Mesenchymal stem cell of the bone marrow (primary cell): ENCODE results near the genes ABT1 and H2BC11.

DNA sequence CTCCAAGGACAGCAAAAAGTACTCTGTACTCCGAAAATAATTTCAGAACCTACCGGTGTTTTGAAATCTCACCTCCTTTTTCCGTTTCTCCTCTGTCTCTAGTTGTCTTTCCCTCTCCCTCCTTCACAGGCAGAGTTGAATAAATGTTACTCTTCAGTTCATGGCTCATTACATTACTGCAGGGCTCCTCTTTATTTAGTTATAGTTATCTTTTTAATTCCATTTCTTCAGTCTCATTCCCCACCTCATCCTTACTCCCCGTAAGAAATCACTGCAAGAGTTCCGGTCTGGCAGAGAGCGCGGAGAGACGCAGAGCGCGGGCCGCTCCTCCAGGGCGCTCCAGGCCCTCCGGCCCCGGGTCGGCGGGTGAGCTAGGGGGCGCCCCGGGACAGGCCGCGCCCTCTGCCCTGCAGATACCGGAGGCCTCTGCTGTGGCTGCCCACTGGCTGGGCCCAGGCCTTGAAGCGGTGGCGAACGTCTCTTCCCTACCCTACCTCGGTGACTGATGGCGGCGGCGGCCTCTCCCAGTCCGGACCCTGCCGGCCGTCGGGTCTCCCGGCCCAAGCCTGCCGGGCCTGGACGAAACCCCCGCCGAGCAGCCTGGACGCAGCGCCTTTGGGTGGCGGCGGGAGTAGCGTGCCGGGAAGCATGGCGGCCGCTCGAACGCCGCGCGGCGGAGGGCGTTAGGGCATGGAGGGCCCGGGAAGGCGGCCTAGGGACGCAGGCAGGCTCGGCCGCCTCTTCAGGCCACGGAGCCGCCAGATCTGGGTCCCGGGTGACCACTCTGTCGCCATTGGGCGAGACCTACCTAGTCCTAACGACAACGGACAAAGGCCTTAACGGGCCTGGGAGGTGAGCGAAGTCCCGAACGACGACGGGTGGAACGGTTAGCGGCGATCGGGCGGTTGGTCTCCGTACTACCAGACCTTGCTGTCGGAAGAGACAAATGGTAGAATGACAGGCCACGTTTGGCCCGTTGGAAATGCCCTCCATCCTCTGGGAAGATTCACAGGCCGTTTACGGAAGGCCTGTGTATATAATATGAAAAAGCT lies 16.4 kb upstream of the HMGN4 start:
- CAGE, long polyA plus RNA: no peak

DNA sequence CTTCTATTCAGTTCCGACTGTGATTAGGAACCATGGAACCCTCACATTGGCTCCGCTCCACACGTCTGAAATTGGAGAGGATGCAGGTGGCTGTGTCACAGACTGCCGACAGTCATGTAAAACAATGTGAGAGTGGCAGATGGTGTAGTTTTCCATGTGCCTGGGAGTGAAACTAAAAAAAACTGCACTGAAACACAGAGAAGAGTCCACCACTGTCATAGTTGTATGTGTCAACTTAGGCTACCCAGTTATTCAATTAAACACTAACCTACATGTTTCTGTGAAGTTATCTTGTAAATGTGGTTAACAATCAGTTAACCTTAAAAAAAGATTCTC lies 3.4 kb upstream of the HMGN4 start:
- CAGE, long polyA plus RNA: no peak

- CAGE, long polyA plus RNA: no peak
Measured at GRCh38 chr6:26594676-26595107, 2.1 kb upstream of the ABT1 start.

- CAGE, long polyA plus RNA: no peak
Measured at GRCh38 chr6:26596459-26597642, at the start of gene ABT1. ABT1 (plus strand) TSS chr6:26596953.

- CAGE, long polyA plus RNA: no peak
Measured at GRCh38 chr6:26599137-26600152, 2.7 kb downstream of the ABT1 start.

DNA sequence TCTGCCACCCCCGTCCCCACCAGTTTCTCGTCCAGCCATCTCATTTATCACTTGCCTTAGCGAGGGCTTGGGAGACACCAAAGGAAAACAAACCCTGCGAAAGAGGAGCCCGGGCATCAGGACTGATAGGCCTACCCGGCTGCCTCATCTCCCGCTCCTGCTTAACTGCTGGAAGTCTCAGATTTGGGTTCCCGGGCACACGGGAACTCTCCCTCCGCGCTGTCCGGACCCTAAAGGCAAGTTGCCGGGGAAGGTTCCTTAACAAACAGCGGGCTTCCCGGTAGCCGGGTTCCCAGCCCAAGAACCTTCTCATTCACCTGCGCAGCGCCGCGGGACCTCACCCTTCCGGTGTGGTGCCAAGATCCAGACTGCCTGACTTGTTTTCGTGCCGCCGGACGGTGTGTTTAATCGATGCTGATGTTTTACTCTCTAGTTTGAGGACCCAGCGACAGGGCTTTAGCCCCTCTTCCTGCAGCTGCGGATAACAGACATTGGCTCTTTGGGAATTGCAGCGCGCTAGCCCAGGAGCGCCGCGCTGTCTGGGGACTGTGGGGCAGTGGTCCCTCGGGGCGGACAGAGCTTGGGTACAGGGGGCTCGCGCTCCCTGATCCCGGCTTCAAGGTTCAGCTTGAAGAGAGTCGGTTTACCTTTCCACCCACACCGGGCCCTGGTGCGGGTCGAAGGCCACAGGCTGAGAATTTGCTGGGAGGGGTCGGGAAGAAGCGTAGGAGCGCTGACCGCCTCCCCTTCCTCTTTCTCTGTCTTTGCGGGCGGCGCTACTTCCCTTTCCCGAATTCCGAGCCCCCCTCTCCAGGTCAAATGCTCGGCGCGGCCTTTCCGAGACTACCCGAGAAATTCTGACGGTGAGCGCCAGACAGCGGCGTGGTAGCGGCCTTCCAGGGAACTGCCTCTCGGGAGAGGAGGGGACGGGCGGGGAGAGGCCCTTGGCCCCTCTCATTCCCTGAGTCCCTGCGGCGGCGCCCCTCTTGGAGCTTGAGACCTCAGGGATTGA lies 17.1 kb downstream of the ABT1 start:
- CAGE, long polyA plus RNA: no peak

DNA sequence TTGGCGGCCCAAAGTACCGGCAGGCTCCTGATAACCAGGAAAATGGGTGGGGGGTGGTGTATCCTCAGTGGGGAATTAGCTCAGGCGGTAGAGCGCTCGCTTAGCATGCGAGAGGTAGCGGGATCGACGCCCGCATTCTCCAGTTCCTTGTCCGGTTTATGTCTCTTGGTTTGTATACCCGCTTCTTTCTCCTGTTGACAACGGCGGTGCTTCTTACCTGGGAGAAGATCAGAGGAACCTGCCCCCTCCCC lies 70.8 kb upstream of the ZNF322 start:
- CAGE, long polyA plus RNA: no peak

GRCh38 chr6:26743895-26744564 lies 84.5 kb upstream of the ZNF322 start:
- CAGE, long polyA plus RNA: no peak

DNA sequence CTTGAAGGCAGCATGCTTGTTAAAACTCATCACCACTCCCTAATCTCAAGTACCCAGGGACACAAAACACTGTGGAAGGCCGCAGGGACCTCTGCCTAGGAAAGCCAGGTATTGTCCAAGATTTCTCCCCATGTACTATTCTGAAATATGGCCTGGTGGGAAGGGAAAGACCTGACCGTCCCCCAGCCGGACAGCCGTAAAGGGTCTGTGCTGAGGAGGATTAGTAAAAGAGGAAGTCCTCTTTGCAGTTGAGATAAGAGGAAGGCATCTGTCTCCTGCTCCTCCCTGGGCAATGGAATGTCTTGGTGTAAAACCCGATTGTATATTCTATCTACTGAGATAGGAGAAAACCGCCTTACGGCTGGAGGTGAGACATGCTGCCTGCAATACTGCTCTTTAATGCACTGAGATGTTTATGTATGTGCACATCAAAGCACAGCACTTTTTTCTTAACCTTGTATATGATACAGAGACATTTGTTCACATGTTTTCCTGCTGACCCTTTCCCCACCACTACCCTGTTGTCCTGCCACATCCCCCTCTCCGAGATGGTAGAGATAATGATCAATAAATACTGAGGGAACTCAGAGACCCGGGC lies 85.4 kb upstream of the ZNF322 start:
- CAGE, long polyA plus RNA: no peak

- CAGE, long polyA plus RNA: no peak
Measured at GRCh38 chr6:26770954-26771233, 111.3 kb upstream of the ZNF322 start.

- CAGE, long polyA plus RNA: no peak
Measured at GRCh38 chr6:27132194-27132941, at the start of gene H2BC11. H2BC11 (minus strand) TSS chr6:27132795.

DNA sequence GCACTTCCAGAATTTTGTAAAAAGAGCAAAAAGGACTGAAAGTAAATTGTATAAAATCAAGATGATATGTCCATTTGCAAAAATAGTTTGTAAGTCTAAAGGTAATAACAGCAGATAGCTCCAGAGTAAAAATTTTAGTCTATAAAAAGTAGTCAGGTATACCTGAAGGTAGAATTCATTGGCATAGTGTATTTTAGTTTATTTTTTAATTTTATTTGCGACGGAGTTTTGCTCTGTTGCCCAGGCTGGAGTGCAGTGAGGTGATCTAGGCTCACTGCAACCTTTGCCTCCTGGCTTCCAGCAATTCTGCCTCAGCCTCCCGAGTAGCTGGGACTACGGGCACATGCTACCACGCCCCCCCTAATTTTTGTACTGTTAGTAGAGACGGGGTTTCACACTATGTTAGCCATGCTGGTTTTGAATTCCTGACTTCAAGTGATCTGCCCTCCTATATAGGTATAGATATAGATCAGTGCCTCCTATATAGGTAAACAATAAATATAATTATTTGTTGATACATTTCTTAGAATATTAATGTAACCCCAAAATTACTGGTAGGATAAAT lies 2.0 kb downstream of the H2BC12 start:
- CAGE, long polyA plus RNA: no peak

DNA sequence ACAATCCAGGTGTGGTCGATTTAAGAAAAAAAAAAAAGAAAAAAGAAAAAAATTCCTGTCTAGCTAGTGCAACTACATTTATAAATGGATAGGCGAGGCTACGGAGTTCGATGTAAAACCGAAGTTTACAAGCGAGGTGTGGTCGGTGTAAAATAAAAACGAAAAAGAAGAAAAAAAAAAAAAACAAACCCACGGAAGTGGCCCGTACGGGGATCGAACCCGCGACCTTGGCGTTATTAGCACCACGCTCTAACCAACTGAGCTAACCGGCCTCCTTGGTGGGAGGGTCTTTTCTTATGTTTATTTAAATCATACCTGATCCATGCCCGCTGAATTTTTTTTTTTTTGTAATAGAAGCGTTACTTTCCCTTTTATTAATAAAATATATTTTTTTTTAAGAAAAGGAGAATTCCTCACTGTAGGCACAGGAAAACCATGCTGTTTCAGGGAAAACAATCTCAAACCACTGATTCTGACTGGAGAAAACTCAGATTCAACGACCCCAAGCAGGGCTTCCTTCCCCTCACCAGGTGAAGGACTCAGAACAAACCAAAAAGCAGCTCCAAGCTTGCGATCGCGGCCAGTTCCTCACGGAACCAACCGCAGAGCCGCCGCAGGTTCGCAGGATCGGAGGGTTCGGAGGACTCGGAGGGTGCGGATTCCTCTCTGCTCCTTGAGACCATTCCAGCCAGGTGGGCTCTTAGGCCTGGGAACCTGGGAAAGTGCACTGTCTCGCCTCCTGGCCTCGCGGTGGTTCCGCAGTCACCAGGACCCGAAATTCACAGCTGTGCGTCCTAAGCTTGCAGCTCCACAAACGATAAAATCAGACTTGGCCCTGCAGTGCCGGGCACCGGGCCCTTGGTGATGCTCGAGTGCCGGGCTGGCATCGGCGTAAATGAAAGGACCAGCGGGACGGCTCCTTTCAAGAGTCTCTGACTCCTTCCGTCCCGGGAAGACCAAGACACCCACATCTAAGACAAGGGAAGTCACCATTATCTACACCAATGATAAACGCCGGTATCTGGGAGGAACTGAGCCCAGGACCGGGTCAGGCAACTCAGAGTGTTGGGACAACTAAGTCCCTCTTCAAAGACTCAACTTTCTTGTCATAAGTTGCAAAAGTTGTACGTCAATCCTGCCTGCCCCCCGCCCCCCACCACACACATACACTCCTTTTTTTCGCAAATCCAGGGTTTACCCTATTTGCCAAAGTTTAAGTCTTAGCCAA lies 30.5 kb downstream of the H2AC12 start:
- CAGE, long polyA plus RNA: no peak

GRCh38 chr6:27297679-27298120 lies 14.4 kb downstream of the POM121L2 start:
- CAGE, long polyA plus RNA: no peak

DNA sequence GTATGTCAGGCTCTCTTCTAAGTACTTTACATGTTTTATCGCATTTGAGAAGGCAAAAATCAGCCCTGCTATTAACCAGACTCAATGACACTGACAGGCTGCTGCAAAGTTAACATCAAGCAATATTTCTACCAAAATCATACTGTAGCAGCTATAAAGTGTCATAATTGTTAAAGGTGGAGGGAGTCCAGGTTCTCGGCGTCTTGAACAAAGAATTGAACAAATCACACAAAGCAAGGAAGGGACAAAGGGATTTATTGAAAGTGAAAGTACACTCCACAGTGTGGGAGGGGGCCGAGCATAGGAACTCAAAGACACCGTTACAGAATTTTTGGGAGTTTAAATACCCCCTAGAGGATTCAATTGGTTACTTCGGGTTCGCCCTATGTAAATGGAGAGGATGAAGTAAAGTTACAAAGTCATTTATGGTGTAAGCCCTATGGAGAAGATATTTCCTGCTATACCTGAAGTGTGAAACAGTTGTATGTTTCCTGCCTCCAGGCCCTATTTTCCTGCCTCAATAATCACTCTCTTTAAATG lies 12.9 kb upstream of the ZNF391 start:
- CAGE, long polyA plus RNA: no peak

DNA sequence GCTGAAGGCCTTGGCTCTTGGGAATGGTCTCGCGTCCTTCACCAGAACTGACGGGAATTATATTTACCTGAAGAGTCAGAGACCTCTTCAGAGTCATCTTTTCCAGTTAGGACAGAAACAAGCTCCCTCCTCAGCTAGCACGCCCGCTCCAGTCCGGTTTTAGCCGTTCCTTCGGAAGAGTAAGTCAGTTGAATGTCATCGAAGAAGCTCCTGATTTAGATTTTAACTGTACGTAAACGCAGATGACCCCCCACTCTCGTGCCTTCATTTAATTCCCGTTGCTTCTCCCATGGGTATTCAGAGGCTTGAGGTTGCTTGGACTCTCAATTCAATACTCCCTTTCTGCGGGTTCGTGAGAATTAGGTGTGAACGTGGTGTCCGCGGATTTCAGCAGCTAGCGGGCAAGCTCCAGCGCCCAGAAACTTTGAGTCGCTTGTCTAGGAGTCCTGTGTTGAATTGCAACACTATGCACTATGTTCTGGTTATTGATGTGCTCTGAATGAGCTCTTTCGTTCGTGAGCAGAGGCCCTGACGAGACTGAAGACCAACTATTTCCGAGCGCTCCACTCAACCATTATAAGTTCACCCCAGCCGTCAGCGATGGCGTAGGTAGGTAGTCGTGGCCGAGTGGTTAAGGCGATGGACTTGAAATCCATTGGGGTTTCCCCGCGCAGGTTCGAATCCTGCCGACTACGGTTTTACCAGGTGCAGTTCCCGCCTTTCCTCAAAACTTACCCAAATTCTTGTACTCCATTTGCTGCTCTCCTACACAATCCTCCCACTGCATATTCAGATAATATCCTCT lies 72.4 kb upstream of the ZNF184 start:
- CAGE, long polyA plus RNA: no peak

DNA sequence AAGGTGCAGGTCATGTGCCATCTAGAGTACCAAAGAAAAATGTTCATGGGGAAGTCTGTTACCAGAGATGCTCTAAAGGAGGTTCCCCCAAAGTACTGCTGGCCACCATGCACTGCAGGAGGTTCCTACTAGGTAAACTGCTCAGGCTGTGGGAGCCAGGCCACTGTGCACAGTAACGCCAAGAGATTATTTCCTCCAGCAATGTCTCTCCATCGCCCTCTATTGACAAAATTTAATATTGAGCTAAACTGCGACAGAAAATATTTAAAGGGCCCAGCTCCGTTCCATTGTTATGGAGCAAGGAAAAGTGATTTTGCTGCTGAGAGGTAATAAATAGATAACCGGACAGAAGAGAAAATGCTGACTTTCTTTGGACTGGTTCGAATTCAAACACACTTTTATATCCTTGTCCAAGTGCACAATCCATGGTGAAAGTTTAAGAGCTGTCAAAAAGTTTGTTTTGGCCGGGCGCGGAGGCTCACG lies 55.5 kb downstream of the H2BC13 start:
- CAGE, long polyA plus RNA: no peak

- CAGE, long polyA plus RNA: no peak
Measured at GRCh38 chr6:27775865-27776348, 31.8 kb downstream of the H2BC13 start.

- CAGE, long polyA plus RNA: no peak
Measured at GRCh38 chr6:27809583-27809795, 362 bp upstream of the H3C10 start.

GRCh38 chr6:27824367-27825613 lies 898 bp downstream of the H4C11 start:
- CAGE, long polyA plus RNA: no peak